Aortic smooth muscle cell (primary cell): ENCODE measurements around the genes CCDC27 and NOL9.

DNA sequence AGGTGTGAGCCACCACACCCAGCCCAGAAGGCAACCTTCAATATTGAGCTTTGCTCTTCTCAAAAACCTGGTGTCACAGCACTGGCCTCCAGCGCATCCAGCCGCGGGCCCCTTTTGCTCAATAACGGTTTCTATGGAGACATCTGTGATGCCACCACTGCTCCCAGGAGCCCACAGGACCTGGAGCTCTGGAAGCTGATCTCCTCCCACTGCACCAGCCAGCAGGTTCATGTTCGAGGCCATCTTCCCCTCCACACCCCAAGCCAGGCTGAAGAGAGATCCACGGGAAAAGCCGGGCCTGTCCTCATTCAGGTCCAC is at the start of gene CCDC27:
TSS of gene CCDC27 (plus strand) at position 198 of the 318 bp plus-strand sequence.
- RRBS: no CpG with 5 or more reads among the region's 7 CpGs

DNA sequence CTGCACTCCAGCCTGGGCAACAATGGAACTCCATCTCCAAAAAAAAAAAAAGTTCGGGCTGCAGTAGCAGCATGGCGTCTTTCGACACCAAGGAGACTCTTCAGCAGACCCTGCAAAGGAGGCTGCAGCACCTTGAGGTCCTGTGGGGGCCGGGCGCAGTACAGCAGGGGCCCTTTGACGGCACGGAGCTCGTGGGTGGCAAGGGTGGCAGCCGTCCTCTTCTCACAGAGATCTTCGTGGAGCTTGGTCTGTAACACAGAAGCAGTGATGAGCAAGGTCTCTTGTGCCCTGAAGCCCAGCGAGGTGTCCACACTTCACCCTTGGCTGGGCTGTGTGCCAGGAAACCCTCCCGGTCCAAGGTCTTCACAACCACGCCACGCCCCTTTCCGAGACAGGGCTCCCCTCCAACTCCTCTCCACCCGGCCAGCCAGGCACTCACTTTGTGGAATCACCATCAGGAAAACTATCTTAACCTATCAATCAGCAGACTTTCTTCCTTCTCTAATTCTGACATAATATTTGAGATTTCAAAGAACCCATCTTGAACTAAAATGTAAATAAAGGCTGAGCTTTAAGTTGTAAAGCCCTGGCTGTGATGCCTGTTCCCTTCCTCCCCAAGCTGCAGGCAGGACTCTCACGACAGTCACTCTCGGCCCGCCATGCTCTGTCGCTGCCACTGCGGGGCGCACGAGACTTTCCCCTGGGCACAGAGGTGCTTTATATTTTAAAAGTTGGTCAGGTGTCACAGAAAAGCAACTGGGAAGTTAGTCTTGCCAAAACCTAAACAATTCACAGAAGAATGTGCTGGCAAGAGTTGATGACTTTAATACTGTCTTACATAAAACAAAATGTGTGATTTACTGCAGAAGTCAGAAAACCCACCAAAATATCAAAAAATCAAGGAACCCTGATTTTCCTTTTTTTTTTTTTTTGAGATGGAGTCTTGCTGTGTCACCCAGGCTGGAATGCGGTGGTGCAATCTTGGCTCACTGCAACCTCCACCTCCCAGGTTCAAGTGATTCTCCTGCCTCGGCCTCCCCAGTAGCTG is 11.0 kb downstream of the LRRC47 start:
- RRBS: 48% methylated on average over 5 of the region's 25 CpGs

DNA sequence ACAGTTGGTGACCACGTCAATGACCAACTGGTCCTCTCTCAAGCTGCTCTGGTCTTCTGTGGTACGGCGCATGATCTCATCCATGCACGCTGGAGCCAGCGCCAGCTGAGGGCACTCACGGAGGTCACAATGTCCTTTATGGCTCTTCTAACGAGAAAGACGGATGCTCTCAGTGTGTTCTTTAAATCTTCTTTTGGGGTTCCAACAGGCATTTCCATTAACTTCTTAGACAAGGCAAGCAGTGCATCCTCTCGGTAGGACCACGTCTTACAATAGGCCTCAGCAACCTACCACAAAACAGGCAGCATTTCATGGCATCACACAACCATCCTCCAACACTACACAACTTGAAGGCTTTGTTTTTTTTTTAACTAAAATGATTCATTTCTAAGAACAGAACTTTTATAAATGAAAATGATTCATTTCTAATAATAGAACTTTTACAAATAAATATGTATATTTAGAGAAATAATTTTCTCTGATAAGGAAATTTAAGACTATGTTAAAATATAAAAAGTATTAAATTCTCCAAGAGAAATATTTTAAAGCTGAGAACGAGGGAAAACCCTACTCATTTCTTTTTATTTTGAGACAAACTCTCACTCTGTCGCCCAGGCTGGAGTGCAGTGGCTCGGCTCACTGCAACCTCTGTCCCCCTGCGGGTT is 22.1 kb downstream of the CEP104 start:
- RRBS: no CpG with 5 or more reads among the region's 14 CpGs

- RRBS: no CpG with 5 or more reads among the region's 7 CpGs
Observed at GRCh38 chr1:3880124-3880570, 19.9 kb downstream of the C1orf174 start.

DNA sequence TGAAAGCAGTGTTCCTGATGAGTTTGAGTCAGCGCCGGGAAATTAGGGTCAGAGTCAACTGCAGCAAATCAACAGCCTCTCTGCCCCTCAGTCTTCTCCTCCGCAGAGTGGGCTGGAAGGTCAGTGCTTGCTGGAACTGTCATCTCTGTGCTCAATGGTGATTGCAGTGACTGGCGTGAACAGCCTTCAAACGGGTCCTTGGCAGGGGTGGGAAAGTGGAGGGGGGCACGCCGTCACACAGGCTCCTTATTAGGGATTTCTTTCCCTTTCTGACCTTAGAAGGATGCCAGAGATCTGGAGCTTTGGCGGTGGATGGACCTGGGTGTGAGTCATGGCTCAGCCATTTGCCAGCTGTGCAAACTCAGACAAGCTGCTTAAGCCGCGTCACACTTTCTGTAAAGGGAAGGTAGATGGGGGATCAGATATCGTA is 48.1 kb upstream of the C1orf174 start:
- RRBS: 20% methylated on average over 2 of the region's 11 CpGs

DNA sequence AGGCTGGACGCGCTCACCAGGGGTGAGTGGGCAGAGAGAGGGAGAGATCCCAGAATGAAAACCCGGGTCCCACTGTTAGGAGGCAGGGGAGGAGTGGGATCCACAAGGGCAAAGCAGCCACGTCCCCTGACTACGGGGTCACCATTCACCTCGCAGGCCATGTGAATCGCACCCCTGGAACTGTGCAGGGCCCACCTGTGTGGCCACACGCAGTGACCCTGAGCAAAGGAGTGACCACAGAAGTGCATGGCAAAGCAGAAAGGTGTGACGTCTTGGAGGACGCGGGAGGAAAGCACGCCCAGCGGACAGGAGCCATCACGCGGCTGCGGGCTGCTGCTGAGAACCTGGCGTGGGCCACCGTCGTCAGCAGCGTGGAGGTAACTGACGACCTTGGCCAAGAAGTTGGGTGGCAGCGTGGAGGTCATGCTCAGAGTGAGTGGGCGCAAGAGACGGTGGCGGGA is 76.7 kb upstream of the C1orf174 start:
- RRBS: no CpG with 5 or more reads among the region's 25 CpGs

- RRBS: no CpG with 5 or more reads among the region's 12 CpGs
Observed at GRCh38 chr1:4127286-4127631, 227.2 kb upstream of the C1orf174 start.

DNA sequence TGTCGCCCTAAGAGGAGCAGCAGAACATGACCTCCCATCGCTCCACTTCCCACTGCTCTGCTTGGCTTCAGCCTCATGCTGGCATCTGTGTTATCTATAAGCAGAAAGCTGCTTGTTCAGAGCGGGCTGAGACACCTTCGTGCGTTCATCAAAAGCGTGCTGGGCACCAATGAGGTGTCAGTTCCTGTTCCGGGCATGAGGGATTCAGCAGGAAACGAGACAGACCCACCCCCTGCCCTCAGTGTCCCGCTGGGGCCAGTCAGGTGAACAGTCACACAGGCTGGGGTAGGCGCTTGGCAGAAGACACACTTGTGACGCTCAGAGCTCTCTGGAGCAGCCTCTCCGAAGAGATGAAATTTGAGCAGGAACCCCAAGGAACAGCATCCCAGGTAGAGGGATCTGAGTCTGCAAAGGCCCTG is 20.8 kb upstream of the NPHP4 start:
- RRBS: no CpG with 5 or more reads among the region's 12 CpGs

- RRBS: no CpG with 5 or more reads among the region's 10 CpGs
Observed at GRCh38 chr1:6247056-6247918, 3.3 kb downstream of the HES3 start.

- RRBS: no CpG with 5 or more reads among the region's 7 CpGs
Observed at GRCh38 chr1:6282702-6283059, 21.8 kb upstream of the GPR153 start.

GRCh38 chr1:6385336-6386339 is 7.9 kb downstream of the ACOT7 start:
- RRBS: 40% methylated on average over 7 of the region's 29 CpGs

DNA sequence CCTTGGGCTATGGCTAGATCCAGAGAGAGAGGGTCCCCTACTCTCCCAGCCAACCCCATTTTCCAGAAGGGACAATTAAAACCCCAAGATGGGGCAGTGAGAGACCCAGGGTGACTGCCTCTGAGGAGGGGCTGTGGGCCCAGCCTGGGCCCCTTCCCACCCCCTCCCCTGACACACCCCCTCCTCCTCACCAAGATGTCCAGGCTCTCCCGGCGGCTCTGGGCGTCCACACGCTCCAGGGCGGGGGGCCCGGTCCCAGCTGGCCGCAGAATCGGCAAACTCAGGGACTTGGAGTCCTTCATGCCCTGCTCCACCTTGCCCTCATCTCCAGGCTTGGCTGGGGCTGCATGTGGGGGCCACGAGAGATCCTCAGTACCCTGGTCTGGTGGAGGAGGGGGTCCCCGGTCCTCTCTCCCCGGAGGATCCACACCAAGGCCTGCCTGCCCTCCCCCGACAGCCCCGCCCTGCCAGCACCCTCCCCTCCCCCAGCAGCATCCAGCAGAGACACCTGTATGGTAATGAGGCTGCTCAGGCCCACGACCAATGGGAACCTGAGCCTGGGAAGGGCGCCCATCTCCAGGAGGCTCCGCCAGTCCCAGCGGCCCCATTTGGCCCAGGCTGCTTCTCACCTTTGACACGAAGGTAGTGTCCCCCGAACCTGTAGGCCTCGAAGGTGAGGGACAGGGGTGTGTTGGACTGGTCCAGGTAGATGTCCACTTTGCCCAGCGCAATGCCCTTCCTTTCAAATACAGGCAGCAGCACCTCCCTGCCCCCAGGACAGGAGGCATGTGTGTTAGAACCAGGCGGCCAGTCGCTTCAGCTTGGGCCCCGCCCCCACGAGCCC is 8.1 kb upstream of the TNFRSF25 start:
- RRBS: 96% methylated on average over 6 of the region's 25 CpGs

DNA sequence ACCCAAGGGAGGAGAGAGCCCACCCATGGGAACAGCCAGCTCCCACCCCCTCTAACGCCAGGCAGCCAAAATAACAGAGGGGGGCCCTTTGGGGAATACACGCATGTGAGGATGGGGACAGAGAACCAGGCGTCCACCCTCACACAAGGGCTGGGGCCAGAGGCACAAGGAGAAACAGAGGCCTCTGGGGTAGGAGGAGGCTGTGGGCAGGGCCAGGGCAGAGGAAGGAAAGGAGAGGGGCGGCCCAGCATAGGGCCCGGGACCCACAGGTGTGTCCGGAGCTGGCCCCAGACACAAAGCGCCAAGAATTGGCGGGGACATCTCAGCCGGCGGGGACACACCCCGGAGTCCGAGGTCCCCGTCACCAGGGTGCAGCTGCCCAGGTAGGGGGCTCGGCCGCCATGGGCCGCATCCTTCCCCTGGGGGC is 6.7 kb downstream of the PLEKHG5 start:
- RRBS: 35% methylated on average over 6 of the region's 16 CpGs

- RRBS: no CpG with 5 or more reads among the region's 9 CpGs
Observed at GRCh38 chr1:6487691-6488194, 3.7 kb downstream of the PLEKHG5 start.

- RRBS: 2% methylated on average over 43 of the region's 85 CpGs
Observed at GRCh38 chr1:6554093-6555008, at the start of gene NOL9. TSS of gene NOL9 (minus strand) at chr1:6554513.

DNA sequence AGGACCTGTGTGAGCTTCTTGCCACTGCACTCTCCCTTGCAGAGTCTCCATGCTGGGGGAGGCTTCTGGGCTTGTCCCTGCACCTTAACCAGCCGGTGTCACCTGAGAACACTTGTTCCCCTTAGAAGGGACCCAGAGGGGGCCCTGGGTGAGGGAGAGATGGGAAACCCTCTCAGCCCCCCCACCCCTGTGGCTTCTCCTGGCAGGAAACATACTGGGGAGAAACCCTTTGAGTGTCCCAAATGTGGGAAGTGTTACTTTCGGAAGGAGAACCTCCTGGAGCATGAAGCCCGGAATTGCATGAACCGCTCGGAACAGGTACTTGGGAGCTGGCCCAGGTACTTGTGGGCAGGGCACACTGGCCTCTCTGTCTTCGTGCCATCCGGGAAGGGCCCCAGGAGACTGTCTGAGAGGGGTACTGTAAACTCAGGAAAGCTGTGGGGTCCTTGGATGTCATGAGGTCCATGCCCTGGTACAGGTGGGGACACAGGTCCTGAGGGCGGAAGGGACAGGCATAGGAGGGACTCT is 6.0 kb downstream of the ZBTB48 start:
- RRBS: 86% methylated on average over 5 of the region's 8 CpGs

- RRBS: 1% methylated on average over 61 of the region's 107 CpGs
Observed at GRCh38 chr1:6614583-6615423, 1.3 kb downstream of the PHF13 start.

- RRBS: no CpG with 5 or more reads among the region's 8 CpGs
Observed at GRCh38 chr1:6662644-6663279, 38.1 kb downstream of the THAP3 start.

- RRBS: no CpG with 5 or more reads among the region's 7 CpGs
Observed at GRCh38 chr1:6667170-6667769, 34.3 kb downstream of the DNAJC11 start.

DNA sequence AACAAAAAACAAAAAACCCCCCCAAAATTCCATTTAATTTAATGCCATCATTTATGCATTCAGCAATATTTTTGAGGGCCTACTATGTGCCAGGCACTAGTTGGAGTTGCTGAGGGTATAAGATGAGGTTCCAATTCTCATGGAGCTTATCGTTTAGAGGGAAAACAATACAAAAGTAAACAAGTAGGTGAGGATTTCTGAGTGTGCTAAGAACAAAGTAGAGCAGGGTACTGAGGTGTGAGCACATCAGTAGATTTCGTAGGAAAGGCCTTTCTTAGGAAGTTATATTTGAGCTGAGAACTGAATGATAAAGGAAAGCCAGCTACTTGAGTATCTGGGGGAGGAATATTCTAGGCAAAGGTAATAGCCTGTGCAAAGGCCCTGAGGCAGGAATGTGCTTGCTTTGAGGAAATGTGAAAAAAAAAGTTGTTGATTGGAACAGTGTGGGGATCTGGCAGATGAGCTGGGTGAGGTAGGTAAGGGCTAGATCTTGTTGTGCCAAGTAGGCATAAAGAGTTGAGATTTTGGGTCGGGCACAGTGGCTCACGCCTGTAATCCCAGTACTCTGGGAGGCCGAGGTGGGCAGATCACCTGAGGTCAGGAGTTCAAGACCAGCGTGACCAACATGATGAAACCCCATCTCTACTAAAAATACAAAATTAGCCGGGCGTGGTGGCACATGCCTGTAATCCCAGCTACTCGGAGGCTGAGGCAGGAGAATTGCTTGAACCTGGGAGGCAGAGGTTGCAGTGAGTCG is 54.3 kb downstream of the CAMTA1 start:
- RRBS: no CpG with 5 or more reads among the region's 10 CpGs